ENCODE measurements around the gene IPO8.

GRCh38 chr12:26967403-26967838, 29.2 kb downstream of the FGFR1OP2 start:
- PRO-cap: no peak

DNA sequence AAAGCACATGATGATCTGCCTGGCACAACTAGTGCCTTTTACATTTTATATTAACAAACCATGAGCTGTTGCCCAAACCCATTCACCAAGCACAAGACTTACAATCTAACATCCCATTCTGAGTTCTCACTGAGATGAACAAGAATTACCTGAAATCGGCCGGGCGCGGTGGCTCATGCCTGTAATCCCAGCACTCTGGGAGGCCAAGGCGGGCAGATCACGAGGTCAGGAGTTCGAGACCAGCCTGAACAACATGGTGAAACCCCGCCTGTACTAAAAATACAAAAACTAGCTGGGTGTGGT, 1.7 kb downstream of the TM7SF3 start:
- PRO-cap: no peak

GRCh38 chr12:27179084-27179454, 65.0 kb upstream of the STK38L start:
- PRO-cap: no peak

- PRO-cap: no peak
Observed at GRCh38 chr12:27377813-27379040, 45.6 kb downstream of the BMAL2 start.

DNA sequence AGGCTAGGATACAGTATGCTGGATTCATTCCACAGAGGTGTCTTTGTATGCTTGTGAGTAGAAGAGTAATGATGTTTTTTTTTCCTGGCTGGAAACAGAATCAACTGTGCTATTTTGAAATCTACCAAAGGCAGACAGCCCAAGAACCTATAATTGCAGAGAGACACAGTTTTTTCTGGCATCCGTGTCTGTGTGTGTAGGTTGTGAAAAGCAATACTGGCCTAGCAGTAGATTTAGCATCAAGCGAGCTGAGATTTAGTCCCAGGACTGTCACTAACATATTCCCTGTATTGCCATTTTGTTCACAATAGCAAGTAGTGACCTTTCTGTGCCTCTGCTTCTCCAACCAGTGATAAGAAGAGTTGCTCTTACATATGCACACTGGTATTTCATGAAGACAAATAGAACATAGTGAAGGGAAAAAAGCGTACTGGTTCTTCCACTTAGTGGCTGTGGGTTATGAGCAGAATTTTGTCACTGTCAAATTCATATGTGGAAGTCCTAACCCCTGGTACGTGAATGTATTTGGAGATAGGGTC, 12.4 kb upstream of the PPFIBP1 start:
- PRO-cap: no peak

- PRO-cap: bidirectional peak, plus-strand start at chr12:27555248, minus-strand start at chr12:27554901
Observed at GRCh38 chr12:27554444-27555364, 30.7 kb downstream of the PPFIBP1 start.

DNA sequence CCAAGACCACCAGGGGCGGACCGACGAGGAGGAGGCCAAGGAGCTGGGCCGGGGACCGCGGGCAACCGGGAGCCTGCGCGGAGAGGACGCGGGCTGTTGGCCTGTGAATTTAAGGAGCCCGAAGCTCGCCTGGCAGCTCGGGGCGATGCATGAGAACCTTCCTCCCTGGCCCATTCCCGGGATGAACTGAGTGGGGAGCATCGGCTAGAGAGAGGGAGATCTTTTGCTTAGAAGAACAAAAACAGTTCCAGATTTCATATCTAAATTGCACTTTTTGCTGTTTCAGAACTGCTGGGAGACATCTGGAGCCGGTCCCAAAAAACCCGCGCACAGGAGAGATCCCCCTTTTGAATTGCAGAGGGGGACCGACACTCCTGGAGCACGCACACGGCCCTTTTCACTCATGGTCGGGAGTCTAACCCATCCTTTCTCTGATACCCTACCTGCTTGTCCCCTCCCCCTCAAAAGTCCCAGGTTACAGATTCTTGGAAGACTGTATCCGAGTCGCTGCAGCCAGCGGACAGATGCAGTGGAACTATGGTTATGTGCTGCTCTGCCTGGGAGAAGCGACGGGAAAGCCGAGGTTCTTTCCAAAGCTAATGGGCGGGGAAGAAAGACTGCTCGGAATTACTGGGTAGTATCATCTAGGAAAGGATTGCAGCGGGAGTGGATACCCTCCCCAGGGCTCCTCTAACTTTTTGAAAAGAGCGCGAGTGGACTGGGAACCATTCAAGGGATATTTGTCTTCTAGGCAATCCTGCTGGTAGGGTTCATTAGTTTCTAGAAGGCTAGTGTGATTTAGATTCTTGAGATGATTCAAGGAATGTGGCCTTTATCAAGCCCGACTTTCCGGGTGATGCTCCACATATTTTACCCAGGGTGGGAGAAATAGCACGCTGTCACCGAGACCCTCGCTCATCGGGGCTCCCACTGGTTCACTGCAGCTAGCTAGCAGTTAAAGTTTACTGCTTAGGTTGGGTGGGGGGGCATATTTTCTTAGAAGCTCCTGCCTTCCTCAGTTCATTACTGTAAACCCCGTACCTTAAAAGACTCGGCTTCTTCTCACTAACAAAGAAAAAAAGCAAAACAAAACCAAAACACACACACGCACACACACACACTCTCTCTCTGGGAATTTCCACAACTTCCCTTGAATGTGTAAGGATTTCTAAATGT, 1.4 kb downstream of the PTHLH start:
- PRO-cap: no peak

DNA sequence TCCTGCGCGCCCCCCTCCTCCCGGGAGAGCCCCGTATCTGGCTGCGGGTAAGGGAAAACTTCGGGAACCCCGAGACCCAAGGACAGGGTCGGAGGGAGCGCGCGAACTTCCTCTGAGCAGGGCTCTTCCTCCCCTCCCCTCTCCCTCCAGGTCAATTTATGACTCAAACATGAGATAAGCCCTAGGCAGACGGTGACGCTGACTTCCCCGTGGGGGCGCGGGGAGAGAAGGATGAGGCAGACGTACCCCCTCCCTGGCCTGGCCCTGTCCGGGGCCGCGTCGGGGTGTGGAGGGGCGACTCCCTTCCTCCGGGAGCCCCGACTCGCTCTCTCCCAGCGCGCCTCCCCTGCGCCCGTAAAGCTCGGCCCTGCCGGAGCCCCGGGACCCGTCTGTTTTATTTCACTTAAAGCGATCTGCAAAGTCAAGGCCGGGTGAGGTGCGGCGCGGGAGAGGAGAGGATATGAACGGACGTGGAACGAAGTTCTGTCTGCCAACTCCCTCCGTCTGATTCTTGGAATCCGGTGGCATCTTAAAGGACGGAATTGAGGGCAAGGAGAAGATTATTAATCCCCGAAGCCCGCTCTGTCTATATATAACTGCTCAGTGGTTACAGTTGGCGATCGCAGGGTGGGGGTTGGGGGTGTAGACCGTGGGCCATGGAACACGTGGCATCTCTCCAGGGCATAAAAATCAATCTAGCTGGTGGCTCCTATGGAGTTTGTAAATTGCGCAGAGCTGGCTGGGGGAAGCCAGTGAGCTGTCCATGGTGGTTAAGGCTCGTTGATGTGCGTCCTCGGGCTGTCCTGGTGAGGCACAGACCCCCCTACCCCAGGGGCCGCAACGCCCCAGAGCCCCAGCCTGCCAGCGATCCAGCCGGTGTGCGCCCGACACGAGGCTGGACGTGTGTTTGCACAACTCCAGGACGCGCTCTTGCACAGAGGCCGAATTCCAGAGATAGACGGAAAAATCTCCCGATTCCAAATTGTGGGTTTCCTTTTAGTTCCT, 2.9 kb upstream of the PTHLH start:
- PRO-cap: bidirectional peak, plus-strand start at position 202 of the sequence, minus-strand start at position 131 of the sequence

- PRO-cap: no peak
Observed at GRCh38 chr12:28202636-28203233, 12.5 kb downstream of the CCDC91 start.

DNA sequence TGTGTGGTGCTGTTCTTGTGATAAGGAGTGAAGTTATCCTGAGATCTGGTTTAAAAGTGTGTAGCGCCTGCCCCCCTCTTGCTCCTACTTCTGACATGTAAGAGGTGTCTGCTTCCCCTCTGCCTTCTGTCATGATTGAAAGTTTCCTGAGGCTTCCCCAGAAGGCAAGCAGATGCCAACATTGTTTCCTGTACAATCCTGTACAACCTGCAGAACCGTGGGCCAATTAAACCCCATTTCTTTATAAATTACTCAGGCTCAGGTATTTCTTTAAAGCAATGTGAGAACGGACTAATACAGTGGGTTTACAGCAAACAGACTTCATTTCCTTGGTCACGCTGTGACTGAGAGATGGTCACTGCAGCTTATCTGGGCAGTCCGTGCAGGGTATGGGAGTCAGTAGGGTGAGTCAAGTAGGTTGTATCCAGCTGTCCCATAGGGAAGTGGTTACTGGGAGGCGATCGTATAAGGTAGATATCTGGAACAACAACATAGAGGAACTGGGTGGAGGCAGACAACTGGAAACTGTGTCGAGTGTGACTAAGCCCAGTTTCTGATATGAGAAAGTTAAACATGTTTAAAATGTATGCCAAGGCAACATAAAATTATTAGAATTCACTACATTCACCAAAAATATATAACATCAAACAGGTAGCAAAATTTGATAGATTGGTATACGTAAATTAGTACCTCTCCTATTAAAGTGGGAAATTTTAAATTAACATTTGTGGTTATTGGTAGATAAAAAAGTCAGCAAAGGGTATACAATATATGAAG, 52.8 kb downstream of the CCDC91 start:
- PRO-cap: no peak

- PRO-cap: no peak
Observed at GRCh38 chr12:28249309-28249923, 59.2 kb downstream of the CCDC91 start.

GRCh38 chr12:28998306-28998642, 150.8 kb upstream of the FAR2 start:
- PRO-cap: no peak

- PRO-cap: no peak
Observed at GRCh38 chr12:29164675-29165300, 15.7 kb downstream of the FAR2 start.

DNA sequence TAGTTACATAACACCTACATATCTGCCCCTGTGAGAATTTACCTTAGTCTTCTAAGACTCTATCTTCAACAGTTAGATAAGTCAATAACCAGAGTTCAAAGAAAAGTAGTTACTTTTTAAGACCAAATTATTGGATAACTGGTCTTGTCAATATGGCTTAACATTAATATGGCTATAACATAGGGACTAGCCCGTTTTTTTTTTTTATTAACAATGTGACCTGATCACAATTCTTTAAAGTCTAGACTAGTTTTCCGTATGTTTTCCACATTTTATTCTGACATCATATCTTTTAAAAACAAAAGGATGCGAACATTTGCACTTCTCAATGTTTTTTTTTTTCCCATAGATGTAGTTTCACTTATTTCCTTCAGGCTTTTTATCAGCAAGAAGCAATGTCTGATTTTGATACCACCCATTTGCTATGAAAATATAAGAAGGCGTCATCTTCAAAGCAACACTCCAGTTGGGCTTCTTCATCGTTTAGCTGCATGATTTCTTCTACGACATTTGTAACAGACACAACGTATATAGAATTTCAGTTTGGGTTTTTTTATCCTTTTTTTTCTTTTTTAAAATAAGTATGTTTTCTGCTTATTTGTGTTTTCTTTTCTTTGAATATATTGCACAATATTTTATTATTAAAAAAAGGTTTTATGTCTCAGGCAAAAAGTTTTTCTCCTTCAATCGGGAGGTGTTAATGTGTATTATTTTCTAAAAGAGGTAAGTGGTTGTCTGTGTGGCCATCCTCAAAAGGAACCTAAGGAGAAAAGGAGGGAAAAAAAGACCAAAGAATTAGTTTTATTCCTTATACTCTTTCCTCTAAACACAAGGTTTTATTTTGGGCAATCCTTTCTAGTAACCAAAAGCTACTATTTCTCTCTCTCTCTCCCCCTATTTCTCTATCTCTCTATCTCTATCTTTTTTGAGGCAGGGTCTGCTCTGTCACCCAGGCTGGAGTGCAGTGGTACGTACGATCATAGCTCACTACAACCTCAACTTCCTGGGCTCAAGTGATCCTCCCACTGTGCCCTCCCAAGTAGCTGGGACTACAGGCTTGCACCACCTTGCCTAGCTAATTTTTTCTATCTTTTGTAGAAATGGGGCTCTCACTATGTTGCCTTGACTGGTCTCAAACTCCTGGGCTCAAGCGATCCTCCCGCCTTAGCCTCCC, 40.1 kb downstream of the ERGIC2 start:
- PRO-cap: no peak

DNA sequence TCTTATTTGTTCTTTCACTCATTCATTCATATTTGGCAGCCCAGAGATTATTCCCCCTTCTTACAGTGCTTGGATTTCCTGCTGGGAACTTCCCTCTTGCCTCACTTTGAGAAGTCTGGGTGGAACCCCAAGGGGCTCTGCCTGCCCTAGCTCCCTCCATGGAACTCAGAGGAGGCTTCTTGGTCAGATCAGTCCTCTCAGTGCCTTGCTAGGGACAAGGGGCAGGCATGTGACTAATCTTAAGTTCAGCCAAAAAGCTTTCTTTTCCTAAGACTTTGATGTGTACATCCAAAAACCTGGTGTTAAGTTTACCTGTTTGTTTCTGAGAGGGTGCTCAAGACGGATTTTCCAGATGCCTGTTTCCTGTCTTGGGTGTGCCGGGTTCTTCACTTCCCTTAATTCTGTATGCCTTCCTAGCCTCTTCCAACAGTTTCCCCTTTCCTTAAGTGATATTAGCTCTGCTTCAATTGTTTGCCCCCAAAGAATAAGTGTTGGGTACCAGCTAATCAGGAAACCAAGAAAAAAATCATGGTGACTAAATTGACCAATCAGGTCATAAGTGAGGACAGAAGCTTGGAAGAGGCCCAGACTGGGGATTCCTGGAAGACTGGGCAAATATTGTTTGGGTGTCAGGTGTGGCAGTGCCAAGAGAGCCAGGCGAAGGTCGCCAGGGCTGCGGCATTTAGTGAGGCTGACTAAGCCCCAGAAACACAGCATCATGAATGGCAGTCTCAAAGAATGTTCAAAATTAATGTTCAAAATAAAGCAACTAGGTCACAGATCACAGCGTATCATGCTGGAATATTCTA, 84.9 kb upstream of the OVCH1 start:
- PRO-cap: no peak

DNA sequence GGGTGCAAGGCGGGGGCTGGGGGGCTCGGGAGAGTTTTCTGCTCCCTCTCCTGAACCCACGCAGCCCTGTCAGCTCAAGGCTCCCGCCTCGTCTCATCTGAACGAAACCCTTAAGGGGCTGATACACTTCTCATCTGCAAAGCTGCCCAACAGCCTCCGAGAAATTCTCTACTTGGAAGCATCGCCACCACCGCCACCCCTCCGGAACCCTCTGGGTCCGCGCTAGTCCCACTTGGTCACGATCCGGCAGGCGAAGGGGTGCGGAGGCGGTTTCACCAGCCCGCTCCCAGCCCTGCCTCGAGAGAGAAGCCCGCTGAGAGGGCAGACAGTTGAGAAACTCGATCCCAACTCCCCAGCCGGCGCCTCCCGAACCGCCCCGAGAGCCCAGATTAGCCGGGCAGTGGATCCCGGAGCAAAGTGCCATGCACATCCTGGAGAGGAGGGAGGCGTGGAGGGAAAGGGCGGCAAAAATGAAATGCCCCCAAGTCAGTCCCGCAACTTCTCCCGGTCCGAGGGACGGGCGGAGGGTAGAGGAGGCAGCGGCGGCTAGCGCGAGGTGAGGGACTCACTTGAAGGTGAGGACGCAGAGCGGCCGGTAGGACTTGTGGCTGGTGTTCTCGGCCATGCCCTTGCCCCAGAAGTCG, 739 bp downstream of the TMTC1 start:
- PRO-cap: bidirectional peak, plus-strand start at position 400 of the sequence, minus-strand start at position 224 of the sequence

- PRO-cap: no peak
Observed at GRCh38 chr12:30427469-30427803, 268.2 kb downstream of the IPO8 start.

DNA sequence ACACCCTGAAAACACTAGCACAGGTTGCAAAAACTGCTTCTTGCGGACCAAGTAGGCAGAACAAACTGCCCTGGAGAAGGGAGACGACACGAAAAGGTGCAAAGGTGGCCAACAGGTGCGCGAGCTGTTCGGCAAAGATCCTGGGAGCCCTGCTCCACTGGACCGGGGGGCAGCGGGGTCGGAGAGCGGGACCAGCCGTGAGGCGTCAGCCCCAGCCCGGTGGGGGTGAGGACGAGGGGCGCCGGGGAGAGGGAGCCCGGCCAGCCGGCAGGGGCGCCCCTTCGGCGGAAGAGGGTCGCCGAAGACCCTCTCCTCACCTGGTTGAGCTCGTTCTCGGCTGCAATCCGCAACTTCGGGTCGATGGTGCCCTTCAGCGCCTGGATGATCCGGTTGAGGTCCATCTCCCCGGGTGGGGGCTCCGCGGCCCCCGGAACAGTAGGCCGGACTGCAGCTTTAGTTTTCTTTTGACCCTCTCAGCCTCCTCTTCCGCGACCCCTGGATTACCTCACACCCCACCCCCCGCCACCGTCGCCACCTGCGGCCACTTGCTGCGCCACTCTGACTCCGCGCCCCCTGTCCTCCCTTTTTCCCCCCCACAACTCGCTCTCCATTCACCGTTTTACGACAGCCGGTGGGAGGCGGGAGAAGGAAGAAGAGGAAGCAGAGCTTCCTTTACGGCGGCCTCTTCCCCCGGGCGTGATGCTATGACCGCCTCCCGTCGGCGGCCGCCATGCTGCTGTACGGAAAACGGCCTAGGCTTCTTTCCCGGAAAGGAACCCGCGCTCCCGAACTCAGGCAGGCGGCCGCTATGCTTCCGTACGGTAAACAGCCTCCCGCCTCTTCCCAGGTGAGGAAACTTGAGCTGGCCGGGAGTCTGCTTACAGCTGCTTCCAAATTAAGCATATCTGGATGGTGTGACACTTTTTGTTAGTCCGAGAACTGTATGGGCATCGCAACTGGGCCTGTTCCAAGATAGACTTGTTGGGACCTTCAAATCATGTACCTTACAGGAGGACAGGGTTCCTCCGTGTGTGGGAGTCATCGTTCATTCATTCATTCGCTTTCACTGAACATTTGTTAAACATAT, at the start of gene IPO8:
Gene IPO8 (minus strand): TSS at position 623 of the 1,087 bp plus-strand sequence.
- PRO-cap: bidirectional peak, plus-strand start at position 770 of the sequence, minus-strand start at position 560 of the sequence

GRCh38 chr12:30734905-30735293, 19.9 kb downstream of the CAPRIN2 start:
- PRO-cap: no peak

DNA sequence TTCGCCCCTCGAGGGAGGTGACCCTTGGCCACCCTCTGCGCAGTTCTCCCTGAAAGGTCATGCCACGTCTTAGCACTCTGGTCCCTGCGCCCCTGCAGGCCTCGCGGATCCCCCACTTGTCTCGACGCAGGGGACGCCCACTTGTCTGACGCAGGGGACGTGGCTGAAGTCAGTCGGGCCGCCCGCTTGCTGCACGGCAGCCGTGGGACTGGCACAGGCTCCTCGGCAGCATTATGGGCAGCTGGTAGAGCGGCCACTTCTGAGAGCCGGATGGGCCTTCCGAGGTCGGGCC, 40.7 kb upstream of the CAPRIN2 start:
- PRO-cap: no peak